ENCODE data around the gene POLR1F.

GRCh38 chr7:16066945-16067489 lies 354.3 kb downstream of the CRPPA start:
- PRO-cap: no peak
- RAMPAGE, long total RNA, 2 experiments: no peak in any of the 2 experiments

DNA sequence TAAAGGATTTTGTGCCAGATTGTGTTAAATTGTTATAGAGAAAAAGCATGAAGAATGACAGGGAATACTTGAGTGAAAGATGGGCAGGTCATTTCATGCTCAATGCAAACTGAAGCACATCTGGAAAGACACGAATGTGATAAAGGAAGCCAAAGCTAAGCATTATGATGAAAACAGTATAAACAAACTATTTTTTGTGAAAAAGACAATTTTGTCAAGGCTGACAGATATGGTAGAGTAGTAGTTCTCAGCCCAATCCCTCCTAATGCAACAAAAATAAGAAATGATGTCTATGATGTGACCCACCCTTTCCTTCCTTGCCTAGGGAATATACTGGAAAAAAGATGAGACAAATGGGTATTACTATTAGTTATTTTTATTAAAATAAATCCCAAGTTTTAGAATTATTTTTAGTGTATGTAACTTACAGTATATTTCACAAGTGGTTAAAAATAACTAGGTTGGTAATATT lies 218.7 kb downstream of the CRPPA start:
- PRO-cap: no peak
- RAMPAGE, long total RNA, 2 experiments: no peak in any of the 2 experiments

DNA sequence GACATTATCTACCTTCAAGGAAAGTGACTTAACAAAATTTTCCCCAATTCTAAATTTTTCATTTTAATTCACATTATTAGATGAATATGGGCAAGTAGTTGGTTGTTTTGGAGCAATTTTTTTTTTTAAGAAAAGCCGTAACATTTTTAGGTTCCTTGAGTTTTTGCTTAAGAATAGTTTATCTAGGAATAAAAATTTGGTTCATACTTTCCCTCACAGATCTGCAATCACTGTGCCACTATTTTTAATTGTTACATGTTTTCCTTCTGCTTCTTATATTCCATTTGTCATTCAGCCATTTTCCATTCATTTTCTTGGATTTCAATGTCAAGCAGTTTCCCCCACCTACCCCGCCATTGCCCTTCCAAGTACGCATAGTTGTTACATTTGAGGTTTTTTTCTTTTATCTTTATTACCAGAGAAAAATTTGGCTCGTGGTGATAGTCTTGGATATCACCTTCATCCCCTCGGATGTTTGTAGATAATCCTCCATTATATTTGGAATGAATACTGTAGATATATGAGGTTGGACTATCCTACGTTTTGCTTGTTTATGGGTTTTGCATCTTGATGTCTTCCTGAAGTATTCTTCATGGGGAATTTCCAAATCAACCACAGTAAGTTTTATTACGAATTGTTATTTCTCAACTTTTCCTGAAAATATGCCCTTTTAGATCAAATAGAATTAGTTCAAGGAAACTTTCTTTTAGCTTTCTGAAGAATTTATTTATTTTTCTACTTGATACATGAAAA lies 159.7 kb downstream of the CRPPA start:
- PRO-cap: no peak
- RAMPAGE, long total RNA, 2 experiments: no peak in any of the 2 experiments

DNA sequence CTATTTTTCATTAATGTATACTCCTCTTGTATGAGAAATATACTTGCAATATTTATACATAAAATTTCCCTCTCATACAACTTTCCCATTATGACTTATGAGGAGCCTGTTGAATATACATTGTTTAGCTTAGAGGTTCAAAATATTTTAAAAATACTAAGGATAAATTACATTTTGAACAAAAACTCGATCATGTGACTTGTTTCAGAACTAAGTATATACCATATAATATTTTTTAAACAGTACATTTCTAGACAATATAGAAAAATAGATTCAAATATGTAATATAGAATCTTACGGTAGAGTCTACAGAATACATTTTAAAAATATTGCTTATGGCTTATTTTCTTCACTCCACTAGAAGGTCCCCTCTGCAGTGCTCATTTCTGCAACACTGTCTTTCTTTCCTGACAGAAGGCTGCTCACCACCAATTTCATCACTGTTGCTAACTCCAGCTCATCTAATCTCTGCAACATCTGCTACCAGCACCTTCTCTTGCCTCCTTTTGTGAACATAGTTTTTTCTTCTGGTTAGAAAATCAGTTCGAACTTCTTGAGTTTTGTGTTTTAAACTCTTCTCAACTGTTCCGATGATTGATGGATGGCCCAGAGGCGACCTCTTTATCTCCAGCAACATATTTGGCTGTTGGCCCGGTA lies 152.8 kb downstream of the CRPPA start:
- PRO-cap: no peak
- RAMPAGE, long total RNA, 2 experiments: no peak in any of the 2 experiments

DNA sequence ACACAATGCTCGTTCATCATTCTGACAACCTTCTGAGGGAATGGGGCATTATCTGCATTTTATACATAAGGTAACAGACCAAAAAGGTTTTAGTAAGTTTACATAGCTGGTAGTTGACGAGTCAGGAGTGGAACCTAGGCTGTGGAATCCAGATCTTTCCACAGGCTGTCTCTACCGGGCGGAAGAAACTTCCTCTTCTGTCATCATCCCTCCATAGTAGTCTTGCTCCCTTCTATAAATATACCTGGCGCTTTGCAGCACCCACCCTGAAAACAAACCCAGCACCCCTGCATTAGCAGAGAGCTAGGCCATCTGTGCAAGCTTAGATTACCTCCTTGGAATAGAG lies 1.3 kb downstream of the TSPAN13 start:
- PRO-cap: no peak
- RAMPAGE, long total RNA, 2 experiments: no peak in any of the 2 experiments

- PRO-cap: no peak
- RAMPAGE, long total RNA, 2 experiments: no peak in any of the 2 experiments
Measured at GRCh38 chr7:16765230-16765984, 11.9 kb downstream of the TSPAN13 start.

GRCh38 chr7:16805532-16805731 lies 633 bp upstream of the AGR2 start:
- PRO-cap: no peak
- RAMPAGE, long total RNA, 2 experiments: no peak in any of the 2 experiments

- PRO-cap: no peak
- RAMPAGE, long total RNA, 2 experiments: no peak in any of the 2 experiments
Measured at GRCh38 chr7:17038792-17039343, 157.1 kb upstream of the AGR3 start.

DNA sequence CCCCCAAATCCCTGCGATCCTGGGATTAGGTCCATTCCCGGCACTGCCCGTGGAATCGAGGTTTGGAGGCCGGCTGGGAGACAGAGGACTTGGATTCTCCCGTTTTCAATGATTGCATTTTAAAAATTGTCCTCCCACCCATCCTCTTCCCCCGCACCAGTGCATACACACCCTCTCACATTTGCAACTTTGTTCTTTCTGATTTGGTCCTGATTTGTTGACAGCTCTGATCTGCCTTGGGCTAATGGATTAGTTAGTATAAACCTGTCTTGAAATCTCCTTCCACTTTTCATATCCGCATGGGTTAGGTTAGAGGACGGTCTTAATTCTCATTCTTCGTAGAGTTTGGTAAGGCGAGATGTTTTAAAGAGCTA lies 941 bp downstream of the AHR start:
- PRO-cap: bidirectional peak, plus-strand start at position 53 of the sequence, minus-strand start outside the sequence; unidirectional peak, plus-strand start at position 292 of the sequence
- RAMPAGE, long total RNA, 2 experiments: no peak in any of the 2 experiments

GRCh38 chr7:17320562-17321153 lies 22.2 kb downstream of the AHR start:
- PRO-cap: no peak
- RAMPAGE, long total RNA, 2 experiments: no peak in any of the 2 experiments

DNA sequence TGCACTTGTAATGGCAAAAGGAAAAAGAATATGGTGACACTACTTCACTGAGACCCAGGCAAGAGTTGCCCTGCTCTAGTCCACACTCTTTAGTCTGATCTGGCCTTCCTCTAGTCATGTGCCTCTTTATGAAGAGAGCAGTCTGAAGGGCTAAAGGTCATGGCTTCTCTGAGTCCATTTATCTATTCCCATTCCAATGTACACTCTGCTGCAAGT lies 209.2 kb downstream of the AHR start:
- PRO-cap: no peak
- RAMPAGE, long total RNA, 2 experiments: no peak in any of the 2 experiments

DNA sequence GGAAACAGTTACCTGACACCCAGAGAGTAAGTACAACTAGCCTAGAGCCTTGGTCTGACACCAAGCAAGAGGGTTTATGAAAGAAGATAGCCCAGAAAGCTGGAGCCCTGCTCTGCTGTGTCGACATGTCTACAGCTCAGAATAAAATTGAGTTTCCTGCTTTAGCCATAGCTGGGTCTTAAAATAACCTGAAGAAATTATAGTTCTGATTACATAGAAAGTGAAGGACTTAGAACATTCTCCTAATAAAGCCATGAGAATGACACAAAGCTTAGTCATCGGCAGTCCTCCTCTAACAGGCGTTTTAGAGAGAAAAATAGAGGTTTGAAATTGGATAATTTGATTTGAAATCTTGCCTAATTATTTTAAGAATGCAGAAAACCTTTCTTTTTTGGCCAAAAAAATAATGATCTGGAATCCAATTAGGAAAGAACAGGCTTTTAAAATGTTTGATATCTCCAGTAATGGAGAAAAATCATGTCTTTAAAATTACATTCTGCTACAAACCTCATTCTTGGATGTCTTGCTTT lies 25.2 kb downstream of the HDAC9 start:
- PRO-cap: no peak
- RAMPAGE, long total RNA, 2 experiments: no peak in any of the 2 experiments

DNA sequence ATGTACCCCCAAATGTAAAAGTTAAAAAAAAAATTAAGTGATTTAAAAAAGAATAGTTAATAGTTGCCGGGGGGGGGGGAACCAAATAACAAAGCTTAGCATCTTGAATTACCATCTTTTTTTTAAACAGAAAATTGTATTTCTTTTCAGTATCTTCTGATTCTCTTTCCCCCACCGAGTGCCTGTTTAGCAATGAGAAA lies 236.8 kb downstream of the TWIST1 start:
- PRO-cap: no peak
- RAMPAGE, long total RNA, 2 experiments: no peak in any of the 2 experiments

DNA sequence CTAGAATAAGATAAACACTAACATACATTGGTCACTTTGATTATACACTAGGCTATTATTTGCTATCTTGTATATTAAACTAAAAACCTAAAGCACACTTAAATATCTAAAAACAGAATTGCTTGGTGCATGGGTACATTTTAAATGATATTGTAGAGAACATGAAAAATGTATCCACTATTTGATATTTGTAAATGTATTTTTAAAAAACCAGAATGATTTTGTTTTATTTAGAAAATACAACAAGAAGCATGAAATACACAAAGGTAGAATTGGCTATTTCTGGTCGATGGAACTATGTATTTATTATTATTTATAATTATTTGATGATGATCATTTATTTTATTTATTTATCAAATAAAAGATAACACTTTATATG lies 189.0 kb downstream of the TWIST1 start:
- PRO-cap: no peak
- RAMPAGE, long total RNA, 2 experiments: no peak in any of the 2 experiments

DNA sequence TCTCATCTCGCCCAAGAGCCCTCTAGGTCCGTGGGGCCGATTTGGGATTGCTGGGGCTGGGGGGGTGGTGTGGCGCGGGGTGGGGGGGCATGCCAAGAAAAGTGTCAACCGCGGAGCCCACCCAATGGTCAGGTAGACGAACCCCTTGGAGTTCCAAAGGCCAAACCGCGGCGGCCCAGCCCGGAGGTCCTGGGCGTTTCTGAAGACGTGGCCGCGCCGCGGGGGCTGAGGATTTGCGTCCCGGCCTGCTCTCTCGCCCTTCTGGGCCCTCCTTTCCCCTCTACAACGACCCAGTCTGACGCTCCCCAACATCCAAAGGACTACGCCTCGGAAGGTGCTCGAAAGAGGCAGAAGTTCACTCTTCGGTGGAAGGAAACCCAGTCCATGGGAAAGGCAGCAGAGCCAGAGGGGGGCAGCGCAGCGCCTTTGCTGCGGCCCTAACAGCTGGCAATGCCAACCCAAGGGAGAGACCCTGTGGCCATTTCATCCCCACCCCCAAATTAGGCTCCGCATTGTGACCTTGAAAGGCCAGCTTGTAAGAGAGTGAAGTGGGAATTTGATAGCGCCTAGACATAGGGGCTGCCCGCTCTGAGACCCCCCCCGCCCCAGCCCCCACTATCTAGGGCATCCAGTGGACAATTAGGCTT lies 766 bp upstream of the TWIST1 start:
- PRO-cap: no peak
- RAMPAGE, long total RNA, 2 experiments: no peak in any of the 2 experiments

GRCh38 chr7:19708242-19709442 lies at the start of gene POLR1F:
POLR1F (minus strand) TSS chr7:19709037.
- PRO-cap: bidirectional peak, plus-strand start at chr7:19709214, minus-strand start at chr7:19709026
- RAMPAGE, long total RNA, 2 experiments: start-site peak on the minus strand in 2 of 2 experiments, at chr7:19709022-19709042 at its widest, 604 to 1,050 reads per replicate

DNA sequence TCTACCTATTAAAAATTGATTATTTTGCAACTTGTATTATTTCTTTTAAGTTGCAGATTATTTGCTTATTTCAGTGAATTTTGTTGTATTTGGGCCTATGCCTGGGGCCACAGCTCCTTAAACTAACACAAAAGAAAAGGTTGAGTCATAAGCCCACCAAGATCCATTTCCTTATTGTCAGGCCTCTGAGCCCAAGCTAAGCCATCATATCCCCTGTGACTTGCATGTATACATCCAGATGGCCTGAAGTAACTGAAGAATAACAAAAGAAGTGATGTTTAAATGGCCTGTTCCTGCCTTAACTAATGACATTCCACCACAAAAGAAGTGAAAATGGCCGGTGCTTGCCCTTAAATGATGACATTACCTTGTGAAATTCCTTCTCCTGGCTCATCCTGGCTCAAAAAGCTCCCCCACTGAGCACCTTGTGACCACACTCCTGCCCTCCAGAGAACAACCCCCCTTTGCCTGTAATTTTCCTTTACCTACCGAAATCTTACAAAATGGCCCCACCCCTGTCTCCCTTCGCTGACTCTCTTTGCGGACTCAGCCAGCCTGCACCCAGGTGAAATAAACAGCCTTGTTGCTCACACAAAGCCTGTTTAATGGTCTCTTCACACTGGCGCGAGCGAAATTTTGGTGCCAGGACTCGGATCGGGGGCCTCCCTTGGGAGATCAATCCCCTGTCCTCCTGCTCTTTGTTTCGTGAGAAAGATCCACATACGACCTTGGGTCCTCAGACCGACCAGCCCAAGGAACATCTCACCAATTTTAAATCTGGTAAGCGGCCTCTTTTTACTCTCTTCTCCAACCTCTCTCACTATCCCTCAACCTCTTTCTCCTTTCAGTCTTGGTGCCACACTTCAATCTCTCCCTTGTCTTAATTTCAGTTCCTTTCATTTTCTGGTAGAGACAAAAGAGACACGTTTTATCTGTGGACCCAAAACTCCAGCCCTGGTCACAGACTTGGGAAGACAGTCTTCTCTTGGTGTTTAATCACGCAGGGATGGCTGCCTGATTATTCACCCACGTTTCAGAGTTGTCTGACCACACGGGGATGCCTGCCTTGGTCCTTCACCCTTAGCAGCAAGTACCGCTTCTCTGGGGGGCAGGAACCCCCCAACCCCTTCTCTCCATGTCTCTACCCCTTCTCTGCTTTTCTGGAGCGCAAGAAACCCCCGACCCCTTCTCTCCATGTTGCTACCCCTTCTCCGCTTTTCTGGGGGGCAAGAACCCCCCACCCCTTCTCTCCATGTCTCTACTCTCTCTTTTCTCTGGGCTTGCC lies 96.2 kb downstream of the MACC1 start:
- PRO-cap: no peak
- RAMPAGE, long total RNA, 2 experiments: no peak in any of the 2 experiments

DNA sequence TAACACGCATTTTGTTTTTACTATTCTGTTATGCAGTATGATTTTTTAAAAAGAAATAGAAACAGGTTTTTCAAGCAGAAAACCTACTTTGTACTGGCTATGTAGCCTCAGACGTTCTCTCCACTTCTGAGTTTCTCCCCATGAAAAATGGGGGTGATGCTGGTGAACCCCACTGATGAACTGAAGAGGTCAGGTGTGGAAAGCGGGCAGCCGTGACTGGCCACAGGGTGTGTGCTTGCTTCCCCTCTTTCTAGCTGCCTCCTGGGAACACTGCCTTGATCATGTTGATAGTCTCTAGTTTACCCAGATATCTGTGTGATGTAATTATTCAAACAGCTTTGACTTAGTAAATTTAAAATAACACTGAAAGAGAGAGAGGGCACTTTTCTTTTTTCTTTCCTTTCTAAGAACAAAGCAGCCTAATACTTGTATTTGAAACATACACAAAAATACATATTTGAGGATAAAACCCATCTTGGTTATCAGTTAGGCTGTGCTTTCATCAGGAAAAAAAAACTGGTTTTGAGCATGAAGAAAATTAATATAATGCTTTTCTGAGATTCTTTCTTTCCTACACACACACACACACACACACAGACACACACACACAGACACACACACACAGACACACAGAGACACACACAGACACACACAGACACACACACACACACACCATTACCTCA lies 76.8 kb downstream of the MACC1 start:
- PRO-cap: no peak
- RAMPAGE, long total RNA, 2 experiments: no peak in any of the 2 experiments

GRCh38 chr7:20193389-20193888 lies 23.7 kb downstream of the MACC1 start:
- PRO-cap: no peak
- RAMPAGE, long total RNA, 2 experiments: no peak in any of the 2 experiments

DNA sequence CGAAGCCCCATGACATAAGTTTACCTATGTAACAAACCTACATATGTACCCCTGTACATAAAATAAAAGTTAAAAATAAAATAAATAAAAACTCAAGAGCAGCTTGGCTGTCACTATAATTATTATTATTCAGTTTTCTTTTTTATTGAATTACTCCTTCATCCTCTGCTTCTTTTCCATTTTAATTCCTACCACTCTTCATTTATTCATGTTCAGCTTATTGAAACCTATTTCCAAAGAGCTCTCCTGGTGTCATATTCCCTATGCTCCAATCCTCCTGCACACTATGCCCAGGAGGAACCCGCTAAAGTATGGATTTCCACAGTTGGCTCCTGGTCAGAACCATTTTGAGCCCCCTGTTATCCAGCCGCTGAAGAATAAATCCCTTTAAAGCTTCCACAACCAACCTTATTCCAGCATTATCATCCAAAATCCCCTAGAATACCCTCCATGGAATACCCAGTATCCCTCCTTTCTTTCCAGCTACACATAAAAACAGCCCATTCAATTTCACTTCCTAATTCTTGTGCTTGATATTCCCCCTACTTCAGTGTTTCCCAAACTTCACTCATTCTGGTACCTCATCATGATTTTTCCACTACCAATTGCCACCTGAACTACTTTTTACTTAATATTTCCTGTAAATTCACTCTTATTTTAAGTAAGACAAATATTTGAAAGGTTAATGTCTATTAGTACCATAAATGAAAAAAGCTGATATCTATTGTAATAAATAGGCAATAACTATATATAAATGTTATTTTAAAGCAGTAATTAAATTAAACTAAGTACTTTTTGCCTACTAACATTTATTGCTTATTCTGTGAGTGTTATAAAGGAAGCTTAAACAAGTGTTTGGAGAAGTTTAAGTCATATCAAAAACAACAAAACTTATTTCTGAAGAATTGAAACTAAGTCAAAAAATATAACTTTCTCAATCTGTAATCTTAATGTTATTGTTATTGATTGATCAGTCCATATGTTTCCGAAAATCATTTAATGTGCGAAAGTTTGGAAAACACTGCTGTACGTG lies 3.0 kb downstream of the MACC1 start:
- PRO-cap: no peak
- RAMPAGE, long total RNA, 2 experiments: no peak in any of the 2 experiments